Ascending aorta (tissue), 1 donor: ENCODE measurements around the gene RPL4.

DNA sequence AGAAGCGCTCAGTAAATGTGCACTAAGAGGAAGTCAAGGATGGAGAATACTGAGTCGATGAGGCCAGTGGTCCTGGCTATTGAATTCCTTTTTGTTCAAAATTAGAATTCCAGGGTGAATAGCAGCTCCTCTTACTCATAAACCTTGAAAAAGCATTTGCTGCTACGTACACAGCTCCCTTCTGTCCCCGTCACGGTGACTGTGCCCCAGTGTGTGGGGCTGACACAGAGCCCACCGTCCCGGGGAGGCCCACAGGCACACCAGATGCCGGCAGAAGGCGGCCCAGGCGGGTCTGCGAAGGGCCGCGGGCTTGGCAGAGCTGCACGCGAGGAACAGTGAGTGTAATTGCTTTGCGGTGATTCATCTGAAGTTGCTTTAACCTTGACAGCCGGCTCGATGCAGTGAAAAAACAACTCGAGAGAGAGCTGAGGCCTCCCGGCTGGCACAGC is 172.9 kb downstream of the MEGF11 start:
- PRO-cap, result no peak

GRCh38 chr15:66292434-66292884 is 909 bp upstream of the DIS3L start:
- PRO-cap, result no peak

GRCh38 chr15:66293773-66294488 is 563 bp downstream of the DIS3L start:
- PRO-cap, result bidirectional peak, plus-strand start at chr15:66293793, minus-strand start at chr15:66293708

DNA sequence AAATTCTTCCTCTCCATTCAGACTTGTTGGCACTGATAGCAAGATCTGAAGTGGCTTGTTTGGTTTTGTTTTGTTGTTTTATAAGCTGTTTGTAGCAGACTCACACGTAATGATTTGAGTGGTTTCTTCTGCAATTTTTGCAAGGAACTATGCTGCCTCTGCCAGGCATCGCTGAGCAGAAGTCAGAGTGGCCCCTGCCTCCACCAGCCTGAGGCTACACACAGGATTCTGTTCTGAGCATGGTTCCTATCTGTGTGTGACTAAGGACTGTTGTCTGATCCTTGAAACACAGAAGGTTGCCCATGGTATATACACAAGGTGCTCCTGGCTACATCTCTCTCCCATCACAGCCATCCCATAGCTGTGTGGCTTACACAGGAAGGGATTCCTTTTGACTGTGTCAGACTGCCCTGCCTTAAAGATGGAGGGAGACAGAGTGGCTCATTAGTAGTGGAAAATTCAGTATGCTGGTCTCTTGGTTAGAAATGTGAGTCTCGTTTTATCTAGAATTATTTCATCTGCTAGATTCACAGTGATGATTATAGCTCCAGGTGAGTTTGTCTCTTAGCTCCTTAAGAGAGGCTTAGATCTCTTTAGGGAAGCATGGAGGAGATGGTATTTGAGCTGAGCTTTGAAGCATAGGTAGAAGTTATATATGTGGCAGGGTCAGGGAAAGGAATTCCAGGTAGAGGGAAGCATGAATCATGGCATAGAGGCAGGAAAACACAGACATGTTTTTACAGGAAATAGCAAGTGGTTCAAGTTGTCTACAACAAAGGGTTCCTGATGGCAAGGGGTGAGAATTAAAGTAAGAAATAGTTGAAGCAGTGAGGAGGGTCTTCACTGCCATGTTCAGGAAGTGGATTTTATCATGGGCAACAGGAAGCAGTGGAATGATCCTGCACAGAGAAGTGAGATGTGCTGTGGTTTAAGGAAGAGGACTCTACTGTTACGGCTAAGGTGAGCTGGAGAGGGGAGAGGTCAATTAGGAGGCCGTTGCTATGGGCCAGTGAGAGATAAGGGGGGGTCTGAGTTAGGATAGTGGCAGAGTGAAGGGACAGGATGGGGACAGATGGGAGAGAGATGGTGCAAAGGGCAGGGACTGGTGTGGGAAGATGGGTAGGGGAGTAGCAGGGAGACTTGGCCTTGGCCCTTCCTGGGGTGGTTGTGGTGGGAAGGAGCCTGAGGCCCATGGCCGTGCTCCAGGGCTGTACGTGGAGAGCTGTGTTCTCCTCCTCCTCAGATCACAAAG is 37.4 kb downstream of the SNAPC5 start:
- PRO-cap, result no peak

- PRO-cap, result no peak
These were observed 25.4 kb downstream of the SNAPC5 start for GRCh38 chr15:66472123-66472695.

DNA sequence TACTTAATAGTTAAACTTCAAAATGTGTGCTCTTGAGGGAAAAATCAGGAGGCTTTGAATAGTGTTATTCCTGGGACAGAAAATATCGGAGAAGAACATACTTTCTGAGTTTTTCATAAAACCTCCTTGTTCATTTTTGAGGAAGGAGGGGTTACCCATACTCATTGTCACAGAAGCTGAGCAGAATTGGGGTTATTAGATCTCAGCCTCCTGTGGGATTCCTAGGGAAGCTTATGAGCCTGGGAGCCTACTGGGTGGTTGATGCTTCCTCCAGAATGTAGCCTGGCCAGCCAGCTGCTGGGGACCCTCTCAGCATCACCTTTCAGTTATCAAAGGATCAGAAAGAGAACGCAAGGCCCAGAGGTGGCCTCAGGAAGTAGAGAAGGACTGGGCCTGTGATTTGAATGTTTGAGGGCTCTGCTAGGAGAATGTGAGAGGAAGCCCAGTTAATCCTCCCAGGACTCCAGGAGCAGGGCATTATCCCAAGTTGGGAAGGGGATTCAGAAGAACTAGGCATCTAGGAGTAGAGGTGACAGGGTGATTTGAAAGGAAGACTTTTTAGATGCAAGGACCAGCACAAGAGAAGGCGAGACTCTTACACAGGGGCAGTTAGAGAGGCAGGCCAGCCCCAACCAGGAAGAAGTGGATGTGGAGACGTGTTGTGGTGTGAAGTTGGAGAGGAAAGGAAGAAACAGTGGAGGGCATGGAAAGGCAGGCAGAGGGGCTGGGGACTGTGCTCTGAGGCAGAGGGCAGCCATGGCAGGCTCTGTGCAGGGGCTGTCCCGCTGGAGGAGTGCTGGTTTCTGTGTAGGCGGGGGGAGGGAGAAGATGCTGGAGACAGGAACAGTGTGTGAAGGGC is 21.4 kb downstream of the SNAPC5 start:
- PRO-cap, result no peak

DNA sequence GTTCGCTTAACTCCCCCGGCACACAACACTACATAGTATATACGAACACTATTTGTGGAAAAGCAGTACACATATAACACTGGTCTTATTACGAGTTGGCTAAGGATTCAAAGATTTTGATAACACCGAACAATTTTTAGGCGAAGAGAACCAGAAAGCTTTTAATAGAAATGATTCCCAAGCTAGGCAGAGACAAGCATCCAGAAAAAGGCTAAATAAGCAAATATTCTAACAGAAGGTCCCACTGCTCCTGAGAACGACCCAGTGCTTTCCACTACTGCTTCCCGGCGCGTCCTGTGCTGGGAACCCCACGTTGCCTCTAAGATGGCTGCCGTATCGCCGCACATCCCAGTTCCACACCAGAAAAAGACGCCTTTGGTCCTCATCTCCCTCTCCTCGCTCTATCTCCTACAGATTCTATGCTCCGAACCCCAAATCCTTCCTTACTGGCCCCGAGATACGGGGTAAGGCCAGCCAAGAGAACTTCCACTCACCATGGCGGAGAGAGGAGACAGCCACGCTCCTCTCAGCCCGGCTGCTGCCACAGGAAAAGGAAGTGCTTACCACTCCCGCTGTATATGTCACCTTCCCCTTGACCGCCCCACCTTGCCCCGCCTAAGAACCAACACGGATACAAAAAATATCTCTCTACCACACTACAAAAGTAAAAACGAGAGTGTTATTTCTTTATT is at the start of gene RPL4:
RPL4 (minus strand) TSS at position 562 of the 692 bp plus-strand sequence.
- PRO-cap, result no peak

- PRO-cap, result bidirectional peak, plus-strand start at chr15:66617878, minus-strand start at chr15:66617766
These were observed 51.6 kb upstream of the LCTL start for GRCh38 chr15:66617209-66618068.

GRCh38 chr15:66644331-66644942 is 57.6 kb upstream of the SMAD6 start:
- PRO-cap, result no peak

DNA sequence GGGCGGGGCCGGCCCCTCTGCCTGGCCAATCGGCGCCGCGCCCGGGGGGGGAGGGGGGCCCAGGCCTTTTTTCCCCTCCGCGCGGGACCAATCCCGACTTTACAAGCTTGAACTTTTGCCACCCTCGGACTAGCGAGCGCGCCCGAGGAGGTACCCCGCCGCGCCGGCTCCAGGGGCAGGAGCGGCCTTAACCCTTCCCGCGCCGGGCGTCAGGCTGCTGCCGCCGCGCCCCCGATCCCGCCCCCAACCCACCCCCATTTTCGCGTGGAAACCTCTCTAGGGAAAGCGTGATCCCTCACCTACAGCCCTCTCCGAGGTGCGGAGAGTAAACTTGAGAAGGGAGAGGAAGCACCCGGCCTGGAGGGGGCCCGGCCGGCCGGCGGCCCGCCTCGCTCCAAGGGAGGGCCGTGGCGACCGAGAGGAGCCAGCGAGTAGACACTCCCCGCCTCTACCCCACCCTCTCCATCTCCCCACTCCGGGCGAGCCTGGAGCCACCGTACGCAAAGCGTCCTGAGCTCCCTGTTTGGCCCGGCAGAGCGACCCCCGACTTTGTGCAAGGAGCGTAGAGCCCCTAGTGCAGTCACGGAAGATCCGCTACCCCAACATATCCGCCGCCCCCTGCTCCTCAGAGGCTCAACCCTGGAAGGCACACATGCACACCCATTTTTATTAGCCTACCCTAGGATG is 765 bp upstream of the SMAD6 start:
- PRO-cap, result bidirectional peak, plus-strand start at position 104 of the sequence, minus-strand start outside the sequence

- PRO-cap, result no peak
These were observed 6.3 kb downstream of the SMAD6 start for GRCh38 chr15:66708156-66708947.

DNA sequence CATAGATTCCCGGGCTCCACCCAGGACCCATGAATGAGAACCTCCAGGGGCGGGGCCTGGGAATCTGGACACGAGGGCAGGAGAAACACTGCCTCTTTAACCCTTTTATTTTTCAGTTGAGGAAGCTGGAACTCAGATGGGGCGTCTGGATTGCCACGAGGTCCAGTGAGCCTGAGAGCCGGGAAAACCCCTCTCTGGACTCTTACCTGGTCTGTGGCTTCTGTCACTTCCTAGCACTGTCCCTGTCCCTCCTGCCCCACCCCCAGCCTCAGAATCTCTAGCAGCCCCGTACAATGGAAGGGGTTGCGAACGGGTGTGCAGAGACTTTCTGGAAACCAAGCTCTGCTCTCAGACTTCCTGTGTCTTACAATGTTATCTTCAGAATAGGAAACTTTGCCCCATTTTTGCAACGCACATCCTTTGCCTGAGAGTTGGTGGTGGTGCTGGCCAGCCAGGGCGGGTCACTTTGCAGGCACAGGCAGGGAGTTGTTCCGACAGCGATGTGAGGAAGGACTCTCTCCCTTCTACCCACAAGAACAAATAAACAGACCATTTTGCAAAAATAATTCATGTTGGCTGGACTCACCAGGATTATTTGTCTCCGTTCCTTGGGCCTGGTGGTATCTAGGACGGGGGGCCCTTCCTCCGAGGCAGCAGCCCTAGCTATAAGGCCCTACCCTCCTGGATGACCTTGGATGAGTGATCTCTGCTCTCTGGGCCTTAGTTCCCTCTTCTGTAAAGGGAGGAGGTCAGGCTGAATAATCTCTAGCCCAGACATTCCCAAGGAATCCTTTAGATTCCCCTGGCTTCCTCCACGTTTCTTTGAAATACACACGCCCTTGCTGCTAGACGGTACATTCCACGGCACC is 59.2 kb downstream of the SMAD6 start:
- PRO-cap, result no peak

GRCh38 chr15:66770192-66770908 is 68.3 kb downstream of the SMAD6 start:
- PRO-cap, result no peak

DNA sequence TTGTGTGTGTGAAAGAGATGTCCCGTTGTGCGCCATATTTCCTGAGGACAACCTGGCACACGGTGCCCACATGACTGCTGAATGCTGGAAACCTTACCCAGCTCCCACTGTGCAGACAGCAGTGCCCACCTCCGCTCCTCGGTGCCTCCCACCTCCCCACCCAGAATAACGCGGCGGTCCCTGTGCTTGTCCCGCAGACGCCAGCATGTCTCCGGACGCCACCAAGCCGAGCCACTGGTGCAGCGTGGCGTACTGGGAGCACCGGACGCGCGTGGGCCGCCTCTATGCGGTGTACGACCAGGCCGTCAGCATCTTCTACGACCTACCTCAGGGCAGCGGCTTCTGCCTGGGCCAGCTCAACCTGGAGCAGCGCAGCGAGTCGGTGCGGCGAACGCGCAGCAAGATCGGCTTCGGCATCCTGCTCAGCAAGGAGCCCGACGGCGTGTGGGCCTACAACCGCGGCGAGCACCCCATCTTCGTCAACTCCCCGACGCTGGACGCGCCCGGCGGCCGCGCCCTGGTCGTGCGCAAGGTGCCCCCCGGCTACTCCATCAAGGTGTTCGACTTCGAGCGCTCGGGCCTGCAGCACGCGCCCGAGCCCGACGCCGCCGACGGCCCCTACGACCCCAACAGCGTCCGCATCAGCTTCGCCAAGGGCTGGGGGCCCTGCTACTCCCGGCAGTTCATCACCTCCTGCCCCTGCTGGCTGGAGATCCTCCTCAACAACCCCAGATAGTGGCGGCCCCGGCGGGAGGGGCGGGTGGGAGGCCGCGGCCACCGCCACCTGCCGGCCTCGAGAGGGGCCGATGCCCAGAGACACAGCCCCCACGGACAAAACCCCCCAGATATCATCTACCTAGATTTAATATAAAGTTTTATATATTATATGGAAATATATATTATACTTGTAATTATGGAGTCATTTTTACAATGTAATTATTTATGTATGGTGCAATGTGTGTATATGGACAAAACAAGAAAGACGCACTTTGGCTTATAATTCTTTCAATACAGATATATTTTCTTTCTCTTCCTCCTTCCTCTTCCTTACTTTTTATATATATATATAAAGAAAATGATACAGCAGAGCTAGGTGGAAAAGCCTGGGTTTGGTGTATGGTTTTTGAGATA is 79.1 kb downstream of the SMAD6 start:
- PRO-cap, result no peak

DNA sequence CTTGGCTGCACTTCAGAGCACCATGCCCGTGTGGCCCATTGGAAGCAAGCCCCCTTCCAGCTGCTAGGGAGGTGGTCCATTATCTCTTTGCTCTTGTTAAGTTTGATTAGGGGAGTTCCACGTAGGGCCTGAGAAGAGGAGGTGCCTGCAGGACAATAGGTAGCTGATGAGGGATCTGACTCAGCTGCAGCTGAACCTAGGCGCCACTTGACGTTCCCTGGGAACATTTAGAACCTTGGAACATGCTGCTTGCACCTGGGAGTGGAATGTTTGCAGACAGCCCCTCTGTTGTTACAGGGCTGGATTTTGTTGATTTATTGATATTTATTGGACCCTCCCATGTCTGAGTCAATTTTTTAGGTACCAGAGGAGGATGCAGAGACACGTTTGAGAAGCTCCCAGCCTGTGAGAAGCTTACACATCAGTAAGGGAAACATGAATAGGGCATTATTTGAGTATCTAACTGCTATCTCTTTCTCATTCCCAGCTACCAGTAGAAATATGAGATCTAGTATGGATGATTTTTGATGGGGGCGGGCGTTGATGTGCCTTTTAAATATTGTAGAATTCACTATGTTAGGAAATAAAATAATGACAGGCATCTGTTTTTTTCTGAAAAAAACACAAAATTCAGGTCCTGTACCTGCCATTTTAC is 4.9 kb downstream of the SMAD3 start:
- PRO-cap, result no peak

DNA sequence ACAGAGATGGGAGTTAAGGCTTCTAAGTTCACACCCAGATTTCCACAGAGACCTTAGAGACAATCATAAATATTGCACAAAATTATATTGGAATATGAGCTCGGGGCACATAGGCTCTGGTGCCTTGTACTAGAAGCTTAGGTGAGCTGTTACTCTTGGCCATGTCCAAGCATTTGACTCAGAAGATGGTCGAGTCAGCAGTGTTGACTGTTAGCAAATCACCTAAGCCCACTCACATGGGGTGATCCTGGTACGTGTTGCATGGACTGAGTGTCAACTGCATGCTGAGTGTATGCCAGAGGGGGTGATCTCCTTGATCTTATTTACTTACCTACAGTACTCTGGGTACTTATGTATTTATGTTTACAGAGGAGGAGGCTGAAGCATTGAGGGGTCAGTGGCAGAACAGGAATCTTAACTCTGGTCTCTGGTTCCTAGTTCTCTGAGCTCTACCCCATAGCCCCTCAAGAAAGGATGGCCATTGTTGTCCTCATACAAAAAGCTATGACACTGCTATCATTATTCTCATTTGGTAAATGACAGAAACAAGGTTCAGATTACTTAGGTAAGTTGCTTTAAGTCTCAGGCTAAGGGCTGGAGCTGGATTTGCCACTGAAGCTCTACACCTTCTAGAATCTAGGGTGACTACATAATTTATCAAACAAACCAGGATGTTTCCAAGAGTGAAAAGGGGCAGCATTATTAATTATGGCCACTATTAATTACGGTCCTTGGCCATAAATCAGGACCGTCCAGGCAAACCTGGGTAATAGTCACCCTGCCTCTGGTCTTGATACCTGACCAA is 14.1 kb downstream of the SMAD3 start:
- PRO-cap, result no peak

- PRO-cap, result no peak
These were observed 33.0 kb downstream of the SMAD3 start for GRCh38 chr15:67097992-67099278.

GRCh38 chr15:67108288-67108939 is 43.0 kb downstream of the SMAD3 start:
- PRO-cap, result no peak

GRCh38 chr15:67120892-67122023 is 55.9 kb downstream of the SMAD3 start:
- PRO-cap, result bidirectional peak, plus-strand start at chr15:67121339, minus-strand start at chr15:67121157

- PRO-cap, result no peak
These were observed 83.0 kb downstream of the SMAD3 start for GRCh38 chr15:67148287-67148935.